Aortic smooth muscle cell (primary cell): ENCODE data around the genes IL17REL and TYMP.

- RRBS = no CpG with 5 or more reads among the region's 10 CpGs
Measured at GRCh38 chr22:49825095-49825364, 2.6 kb downstream of the BRD1 start.

GRCh38 chr22:49855378-49856139, 1.9 kb downstream of the ZBED4 start:
- RRBS = no CpG with 5 or more reads among the region's 11 CpGs

DNA sequence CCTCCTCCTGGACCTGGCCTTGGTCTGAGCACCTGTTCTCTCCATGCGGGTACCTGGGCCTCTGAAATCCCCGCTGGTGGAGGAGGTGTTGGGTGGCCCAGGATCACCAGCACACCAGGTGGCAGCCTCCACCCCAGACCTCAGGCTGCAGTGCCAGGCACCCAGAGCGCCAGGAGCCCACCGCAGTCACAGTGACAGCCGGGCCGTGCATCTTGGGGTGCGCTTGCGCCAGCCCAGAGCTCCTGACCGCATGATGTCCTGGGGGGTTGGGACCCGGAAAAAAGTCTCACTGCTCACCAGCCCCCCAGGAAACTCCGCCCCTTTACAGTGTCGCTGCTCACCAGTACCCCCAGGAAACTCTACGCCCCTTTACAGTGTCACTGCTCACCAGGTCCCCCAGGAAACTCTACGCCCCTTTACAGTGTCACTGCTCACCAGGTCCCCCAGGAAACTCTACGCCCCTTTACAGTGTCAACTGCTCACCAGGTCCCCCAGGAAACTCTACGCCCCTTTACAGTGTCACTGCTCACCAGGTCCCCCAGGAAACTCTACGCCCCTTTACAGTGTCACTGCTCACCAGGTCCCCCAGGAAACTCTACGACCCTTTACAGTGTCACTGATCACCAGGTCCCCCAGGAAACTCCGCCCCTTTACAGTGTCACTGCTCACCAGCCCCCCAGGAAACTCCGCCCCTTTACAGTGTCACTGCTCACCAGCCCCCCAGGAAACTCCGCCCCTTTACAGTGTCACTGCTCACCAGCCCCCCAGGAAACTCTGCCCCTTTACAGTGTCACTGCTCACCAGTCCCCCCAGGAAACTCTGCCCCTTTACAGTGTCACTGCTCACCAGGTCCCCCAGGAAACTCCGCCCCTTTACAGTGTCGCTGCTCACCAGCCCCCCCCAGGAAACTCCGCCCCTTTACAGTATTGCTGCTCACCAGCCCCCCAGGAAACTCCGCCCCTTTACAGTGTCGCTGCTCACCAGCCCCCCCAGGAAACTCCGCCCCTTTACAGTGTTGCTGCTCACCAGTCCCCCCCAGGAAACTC, 15.7 kb upstream of the PIM3 start:
- RRBS = 94% methylated on average over 6 of the region's 27 CpGs

DNA sequence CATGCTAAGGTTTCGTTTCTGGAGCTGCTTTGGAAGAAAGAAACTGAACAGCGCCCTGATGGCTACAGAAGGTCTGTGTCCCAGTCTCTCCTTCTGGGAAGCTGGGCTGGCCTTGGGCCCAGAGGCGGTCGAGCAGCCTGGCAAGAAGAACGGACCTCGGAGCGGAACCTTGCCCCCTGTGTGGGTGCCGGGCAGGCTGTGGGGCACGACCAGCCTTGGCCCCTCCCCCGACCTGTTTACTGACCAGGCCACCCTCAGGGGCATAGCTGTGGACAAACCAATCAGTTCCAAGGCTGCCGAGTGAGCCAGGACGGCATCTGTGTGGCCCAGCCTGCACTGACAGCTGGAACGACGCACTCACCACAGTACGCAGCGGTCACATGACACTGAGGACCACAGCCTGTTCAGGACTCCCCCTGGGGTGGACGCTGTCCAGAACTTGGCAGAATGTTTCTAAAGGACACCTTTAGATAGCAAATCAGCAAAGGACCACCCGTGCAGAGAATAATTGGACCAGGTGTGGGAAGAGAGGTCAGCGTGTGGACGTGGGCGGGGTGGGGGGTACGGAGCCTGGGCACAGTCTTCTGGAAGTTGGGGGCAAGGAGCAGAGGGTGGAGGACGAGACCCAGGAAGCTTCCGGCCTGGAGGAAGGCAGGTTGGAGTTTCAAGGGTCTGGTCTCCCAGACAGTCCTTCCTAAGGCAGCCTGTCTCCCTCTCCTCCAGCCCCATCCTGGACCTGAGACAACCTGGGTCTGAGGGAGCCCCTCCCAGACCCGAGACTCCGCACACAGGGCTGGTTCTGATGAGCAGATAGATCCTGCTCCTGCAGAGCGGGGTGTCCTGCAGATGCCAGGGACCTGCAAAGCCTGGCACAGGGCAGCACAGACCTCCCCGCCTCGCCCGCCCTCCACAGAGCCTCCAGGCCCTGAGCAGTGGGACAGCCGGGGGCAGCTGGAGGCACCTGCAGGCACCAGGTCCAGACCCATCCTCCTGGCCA, 7.4 kb downstream of the PIM3 start:
- RRBS = no CpG with 5 or more reads among the region's 31 CpGs

- RRBS = no CpG with 5 or more reads among the region's 2 CpGs
Measured at GRCh38 chr22:49969627-49969824, 9.0 kb downstream of the PIM3 start.

DNA sequence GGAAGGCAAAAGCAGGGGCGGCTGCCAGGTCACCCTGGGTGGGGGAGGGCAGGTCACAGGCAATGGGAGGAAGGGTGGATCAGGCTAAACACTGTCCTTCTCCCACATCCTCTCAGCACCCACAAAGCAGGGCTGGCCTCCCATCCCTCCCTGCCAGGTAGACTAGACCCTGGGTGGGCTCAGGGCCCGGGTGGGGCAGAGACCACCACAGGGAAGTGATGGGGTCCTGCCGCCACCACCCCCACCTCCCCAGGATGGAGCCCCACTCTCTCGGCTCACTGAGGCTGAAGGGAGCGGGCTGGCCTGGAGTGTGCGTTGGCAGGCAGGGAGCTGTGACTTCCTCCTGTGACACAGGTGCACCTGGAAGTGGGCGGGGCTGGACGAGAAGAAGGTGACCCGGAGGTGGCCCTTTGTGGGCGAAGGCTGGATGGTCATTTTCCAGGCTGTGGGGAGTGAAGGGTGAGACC, 15.5 kb downstream of the IL17REL start:
- RRBS = 81% methylated on average over 2 of the region's 10 CpGs

GRCh38 chr22:50012474-50013040, at the start of gene IL17REL:
Gene IL17REL, minus strand, starts transcription at chr22:50012765.
- RRBS = no CpG with 5 or more reads among the region's 18 CpGs

- RRBS = no CpG with 5 or more reads among the region's 24 CpGs
Measured at GRCh38 chr22:50027933-50028592, 15.5 kb upstream of the IL17REL start.

DNA sequence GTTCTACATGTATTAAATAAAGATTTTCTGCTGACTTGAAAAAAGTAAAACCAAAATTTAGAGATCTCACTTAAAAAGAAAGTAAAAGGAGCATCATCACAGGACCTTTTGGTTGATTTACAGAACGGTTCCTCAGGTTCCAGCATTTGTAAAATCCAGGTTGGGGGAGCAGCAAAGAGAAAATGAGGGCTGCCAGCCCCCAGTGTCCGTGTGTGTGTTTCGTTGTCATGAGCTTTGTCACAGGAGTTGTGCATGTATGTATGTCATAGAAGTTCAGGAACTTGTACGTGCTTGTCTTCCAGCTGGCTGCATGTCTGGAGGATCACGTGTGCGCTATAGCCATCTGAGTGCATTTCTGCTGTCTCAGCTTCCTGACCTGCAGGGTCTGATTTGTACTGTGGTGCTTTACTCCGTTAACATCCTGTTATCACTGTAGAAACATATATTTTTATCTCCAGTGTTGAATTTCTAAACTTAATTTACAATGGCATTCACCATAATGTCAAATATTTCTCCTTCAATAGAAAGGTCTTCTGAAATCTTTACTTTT, 15.9 kb downstream of the MOV10L1 start:
- RRBS = no CpG with 5 or more reads among the region's 7 CpGs

- RRBS = no CpG with 5 or more reads among the region's 13 CpGs
Measured at GRCh38 chr22:50118493-50119283, 28.9 kb downstream of the MOV10L1 start.

GRCh38 chr22:50203084-50203782, 2.4 kb downstream of the SELENOO start:
- RRBS = no CpG with 5 or more reads among the region's 3 CpGs

DNA sequence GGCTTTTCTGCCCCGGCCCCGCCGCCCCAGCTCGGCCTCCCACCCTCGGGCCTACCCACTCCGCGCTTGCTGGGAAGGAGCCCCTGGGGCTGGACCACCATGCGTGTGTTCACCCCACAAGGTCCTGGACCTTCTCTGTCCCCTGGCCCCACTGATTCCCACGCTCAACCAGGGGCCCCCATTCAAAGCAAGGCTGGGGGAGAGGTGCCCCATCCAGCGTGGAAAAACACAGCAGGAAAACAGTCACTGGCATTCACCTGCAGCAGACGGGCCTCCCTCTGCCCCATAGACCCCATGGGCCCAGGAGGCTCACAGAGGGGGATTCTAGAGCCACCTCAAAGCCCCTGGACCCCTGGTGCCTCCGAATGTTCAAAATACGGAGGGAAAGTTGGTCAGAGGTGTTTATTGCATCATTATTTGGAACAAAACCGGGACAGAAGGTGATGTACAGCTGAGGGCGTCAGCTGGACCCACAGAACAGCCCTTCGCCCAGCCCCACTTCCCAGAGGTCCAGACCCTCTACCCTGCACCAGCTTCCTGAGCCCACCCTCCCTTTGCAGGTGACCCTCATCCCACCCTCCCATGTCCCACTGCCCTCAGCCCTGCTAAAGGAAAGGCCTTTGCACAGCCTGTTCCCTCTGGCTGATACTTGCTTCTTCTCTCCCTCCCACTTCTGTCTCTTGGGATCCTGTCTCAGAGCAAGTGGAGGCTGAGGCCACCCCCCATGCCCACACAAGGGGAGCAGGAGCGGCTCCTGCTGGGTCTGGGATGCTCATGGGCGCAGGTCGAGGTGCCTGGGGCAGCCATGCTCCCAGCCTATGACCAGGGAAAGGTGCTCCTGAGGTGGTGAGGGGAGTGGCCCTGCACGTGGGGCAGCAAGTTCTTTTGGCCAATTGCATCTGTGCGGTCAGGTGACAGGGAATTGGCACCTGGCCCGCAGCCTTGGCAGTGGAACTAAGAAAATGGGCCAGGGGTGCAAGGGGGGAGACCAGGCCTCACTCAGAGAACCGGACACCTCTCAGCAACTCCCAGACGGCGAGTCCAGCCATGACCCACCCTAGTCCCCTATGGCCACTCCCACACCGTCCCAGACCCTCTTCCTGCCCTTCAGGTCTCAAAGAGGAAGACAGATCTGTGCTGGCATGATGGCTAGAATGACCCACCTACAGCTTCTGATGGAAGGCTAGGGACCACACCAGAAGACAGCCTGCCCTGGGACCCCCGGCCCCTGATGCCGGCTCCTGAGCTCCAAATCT, 1.7 kb downstream of the MAPK11 start:
- RRBS = 2% methylated on average over 1 of the region's 28 CpGs

- RRBS = no CpG with 5 or more reads among the region's 7 CpGs
Measured at GRCh38 chr22:50468784-50469188, 6.0 kb downstream of the SBF1 start.

DNA sequence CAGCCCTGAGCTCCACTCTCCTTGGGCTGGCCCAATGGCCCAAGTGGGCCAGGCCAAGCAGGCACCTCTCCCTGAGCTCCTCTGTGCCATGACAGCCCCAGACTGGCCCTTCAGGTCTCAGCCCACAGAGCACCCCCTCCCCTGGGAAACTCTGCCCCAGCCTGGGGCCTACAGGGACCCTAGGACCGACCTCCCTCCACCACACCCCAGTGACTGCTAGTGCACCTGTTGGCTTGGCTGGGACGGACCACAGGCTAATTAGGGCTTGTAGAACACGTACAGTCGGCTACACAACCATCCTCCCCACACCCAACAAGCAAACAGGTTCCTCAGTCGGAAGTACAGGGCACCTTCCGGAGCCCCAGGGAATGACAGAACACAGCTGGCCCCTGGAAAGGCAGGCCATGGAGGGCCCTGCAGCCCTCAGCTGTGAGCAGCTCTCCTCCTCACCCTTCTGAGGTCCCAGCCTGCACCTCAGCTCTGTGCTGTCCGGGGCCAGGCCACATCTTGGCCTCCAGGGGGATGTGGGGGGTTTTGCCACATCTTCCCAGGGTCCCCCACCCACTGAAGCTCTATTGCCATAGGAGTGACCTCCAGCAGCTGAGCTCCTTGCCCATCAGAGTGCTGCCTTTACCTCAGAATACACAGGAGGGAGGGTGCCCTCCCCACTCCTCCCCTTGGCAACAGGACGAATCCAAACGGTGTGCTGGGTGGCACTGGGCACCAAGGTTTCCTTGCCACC, 4.2 kb downstream of the SBF1 start:
- RRBS = no CpG with 5 or more reads among the region's 9 CpGs

GRCh38 chr22:50474192-50474896, 491 bp downstream of the SBF1 start:
- RRBS = 3% methylated on average over 15 of the region's 74 CpGs

GRCh38 chr22:50498248-50499007, 9.1 kb downstream of the LMF2 start:
- RRBS = no CpG with 5 or more reads among the region's 15 CpGs

GRCh38 chr22:50517939-50518489, 7.4 kb downstream of the SCO2 start:
- RRBS = no CpG with 5 or more reads among the region's 10 CpGs

DNA sequence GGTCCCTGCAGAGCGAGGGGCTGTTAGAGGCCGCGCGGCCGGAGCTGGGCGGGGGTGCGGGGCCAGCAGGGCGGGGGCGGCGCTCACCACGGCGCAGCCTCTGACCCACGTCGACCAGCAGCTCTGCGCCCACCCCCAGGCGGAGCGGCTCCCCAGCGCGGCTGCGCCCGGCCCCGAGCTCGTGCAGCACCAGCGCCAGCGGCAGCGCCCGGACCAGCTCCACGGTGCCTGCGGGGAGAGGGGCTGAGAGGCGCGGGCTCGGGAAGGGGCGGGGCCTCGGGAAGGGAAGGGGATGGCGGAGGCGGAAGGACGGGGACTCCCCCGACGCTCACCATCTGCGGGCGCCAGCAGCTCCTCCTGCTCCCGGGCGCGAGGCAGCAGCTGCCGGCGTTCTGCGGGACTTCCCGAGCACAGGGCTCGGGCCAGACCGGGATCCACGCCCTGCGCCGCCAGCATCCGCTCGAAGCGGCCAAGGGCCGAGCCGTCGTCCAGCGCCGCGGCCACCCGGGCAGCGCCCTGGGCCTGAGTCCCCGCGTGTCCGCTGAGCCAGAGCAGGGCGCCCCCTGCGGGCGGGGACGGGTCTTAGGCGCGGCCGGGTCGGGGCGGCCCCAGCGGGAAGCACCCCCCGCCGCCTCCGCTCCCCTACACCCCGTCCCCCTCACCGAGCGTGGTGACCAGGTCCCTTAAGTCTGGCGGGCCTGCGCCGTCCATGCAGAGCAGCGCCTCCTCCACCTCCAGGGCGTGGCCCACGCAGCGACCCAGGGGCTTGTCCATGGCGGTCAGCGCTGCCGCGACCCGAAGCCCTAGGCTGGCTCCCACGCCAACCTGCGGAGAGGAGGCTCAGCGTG, 740 bp upstream of the SCO2 start:
- RRBS = under 1% methylated on average over 40 of the region's 98 CpGs

- RRBS = 8% methylated on average over 31 of the region's 87 CpGs
Measured at GRCh38 chr22:50529091-50530075, at the start of gene TYMP. Gene TYMP, minus strand, starts transcription at chr22:50530012.

GRCh38 chr22:50530076-50530814, 433 bp upstream of the TYMP start:
- RRBS = 3% methylated on average over 18 of the region's 86 CpGs